SK-N-SH (cell line): Measurements from ENCODE around the genes CELA2A and EPHA2.

DNA sequence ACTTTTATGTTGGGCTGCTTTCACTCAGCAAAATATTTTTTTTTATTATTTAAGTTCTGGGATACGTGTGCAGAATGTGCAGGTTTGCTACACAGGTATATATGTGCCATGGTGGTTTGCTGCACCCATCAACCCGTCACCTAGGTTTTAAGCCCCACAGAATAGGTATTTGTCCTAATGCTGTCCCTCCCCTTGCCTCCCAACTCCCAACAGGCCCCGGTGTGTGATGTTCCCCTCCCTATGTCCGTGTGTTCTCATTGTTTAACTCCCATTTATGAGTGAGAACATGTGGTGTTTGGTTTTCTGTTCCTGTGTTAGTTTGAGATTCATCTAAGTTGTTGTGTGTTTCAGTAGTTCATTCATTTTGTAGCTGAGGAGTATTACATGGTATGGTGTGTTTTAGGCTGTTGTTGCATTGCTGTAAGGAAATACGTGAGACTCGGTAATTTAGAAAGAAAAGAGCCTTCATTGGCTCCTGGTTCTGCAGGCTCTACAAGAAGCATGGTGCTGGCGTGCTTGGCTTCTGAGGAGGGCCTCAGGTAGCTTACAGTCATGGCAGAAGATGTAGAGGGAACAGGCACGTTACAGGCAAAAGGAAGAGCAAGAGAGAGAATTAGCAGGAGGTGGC lies 82.0 kb downstream of the KAZN start:
- RRBS, result no CpG with 5 or more reads among the region's 8 CpGs
CAGE:
- cytosol, long polyA plus RNA, result no peak
- long polyA plus RNA, result no peak
- nucleus, long polyA plus RNA, result no peak

DNA sequence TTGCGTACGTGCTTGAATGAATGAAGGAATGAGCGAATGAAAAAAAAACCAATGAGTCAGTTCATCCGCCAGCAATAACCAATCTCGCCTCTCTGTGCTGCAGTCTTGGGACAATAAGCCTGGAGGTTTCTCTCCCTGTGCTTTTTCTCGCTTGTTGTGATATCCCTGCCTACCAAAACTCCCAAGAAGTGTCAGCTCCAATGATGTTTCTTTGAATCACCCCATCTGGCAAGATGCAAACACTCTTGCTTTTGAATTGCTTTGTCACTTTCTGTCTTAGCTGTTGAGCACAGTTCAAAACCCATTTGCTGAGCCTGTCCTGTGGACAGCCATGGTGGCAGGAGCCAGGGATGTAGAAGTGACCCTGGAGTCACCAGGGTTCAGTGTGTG lies 144.0 kb downstream of the KAZN start:
- RRBS, result no CpG with 5 or more reads among the region's 6 CpGs
CAGE:
- cytosol, long polyA plus RNA, result no peak
- long polyA plus RNA, result no peak
- nucleus, long polyA plus RNA, result no peak

GRCh38 chr1:14833518-14833927 lies 235.0 kb downstream of the KAZN start:
- RRBS, result 66% methylated on average over 3 of the region's 10 CpGs
CAGE:
- cytosol, long polyA plus RNA, result no peak
- long polyA plus RNA, result no peak
- nucleus, long polyA plus RNA, result no peak

GRCh38 chr1:15151316-15151888 lies 2.1 kb upstream of the TMEM51 start:
- RRBS, result no CpG with 5 or more reads among the region's 5 CpGs
CAGE:
- cytosol, long polyA plus RNA, result no peak
- long polyA plus RNA, result no peak
- nucleus, long polyA plus RNA, result no peak

DNA sequence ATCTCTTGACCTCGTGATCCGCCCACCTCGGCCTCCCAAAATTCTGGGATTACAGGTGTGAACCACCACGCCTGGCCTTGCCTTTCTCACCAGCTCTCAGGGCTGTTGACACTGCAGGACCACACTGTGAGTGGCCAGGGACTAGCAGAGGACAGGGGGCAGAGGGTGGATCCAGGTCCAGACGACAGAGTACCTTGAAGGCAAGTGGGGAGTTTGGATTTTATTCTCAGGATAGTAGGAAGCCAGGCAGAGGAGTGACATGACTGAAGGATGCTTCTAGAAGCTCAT lies 30.6 kb downstream of the TMEM51 start:
- RRBS, result no CpG with 5 or more reads among the region's 5 CpGs
CAGE:
- cytosol, long polyA plus RNA, result no peak
- long polyA plus RNA, result no peak
- nucleus, long polyA plus RNA, result no peak

GRCh38 chr1:15207961-15208242 lies 39.1 kb upstream of the FHAD1 start:
- RRBS, result no CpG with 5 or more reads among the region's 2 CpGs
CAGE:
- cytosol, long polyA plus RNA, result no peak
- long polyA plus RNA, result no peak
- nucleus, long polyA plus RNA, result no peak

DNA sequence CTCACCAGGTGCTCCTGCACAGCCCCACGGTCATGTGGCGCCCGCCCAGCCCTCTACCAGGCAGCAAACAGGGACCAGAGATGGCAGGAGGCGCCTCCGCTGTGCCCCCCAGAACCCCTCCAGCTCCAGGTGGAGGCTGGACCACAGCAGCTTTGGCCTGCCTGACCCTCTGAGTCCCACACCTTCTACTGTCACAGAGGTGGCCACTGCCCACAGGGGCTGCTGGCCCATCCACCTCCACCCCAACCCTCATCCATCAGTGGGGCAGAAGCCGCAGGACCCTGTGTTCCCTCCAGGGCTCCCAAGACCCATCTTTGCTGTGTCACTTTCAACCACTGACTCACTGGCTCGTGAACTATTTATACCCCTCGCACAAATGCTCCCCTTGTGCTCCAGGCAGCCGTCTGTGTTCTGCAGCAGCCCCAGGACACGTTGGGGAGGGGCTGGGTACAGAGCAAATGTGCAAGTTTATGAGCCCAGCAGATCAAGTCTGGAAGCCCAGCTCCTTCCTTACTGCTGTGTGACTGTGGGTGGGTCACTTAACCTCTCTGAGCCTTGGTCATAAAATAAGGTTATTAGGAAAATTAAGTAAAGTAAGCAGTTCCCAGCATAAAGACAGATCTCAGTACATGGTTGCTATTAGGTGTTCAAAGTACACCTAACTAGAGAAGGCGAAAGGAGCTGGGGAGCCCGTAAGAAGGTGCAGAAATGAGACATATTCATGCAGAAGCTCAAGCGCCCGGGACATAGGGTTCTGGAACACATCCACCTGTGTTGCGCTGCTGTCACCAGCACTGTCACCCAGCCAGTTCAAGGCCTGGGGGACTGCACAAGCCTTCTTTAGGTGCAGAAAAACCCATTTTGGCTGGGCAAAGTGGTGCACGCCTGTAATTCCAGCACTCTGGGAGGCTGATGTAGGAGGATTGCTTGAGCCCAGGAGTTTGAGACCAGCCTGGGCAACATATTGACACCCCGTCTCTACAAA lies 13.6 kb downstream of the EFHD2 start:
- RRBS, result no CpG with 5 or more reads among the region's 17 CpGs
CAGE:
- cytosol, long polyA plus RNA, result no peak
- long polyA plus RNA, result no peak
- nucleus, long polyA plus RNA, result no peak

DNA sequence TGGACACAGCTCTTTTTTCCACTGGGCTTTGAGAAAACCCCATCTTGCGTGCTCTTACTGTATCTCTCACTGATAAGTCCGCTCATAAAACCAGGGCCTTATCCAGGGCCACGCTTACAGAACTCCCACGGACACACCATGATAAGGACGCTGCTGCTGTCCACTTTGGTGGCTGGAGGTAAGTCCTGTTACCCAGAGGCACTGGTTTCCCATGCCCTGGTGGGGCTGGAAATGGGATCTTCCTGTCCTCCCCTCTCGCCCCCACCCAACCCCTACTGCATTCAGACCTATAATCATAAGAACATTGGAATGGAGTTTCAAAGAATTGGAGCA lies at the start of gene CELA2A:
CELA2A (plus strand) TSS at position 117 of the 333 bp plus-strand sequence.
- RRBS, result no CpG with 5 or more reads among the region's 6 CpGs
CAGE:
- cytosol, long polyA plus RNA, result no peak
- long polyA plus RNA, result no peak
- nucleus, long polyA plus RNA, result no peak

DNA sequence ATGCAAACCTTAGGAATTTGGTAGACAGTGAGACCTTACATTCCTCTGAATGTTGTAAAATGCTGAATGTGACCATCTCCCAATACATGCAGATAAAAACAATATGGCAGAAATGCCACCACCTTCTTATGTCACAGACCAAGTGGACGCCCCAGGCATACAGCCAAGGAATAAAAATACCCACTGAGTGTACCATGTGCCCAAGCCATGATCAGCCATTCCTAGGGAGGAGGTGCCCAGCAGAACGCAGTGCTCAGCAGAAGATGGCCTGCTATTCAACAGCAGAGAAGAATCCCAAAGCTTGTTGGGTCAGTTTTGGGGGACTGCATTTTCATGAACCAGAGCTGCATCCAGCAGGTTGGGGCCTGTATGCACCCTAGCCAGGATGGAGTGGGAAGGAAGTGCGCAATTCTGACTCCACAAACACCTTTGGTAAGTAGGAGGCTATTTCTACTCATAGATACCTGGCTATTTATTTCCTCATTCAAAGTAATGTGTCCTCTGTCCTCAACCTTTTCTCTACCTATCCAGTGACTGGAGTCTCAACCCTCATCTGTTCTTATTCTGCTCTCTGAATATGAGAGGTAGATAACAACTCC lies 2.8 kb upstream of the PLEKHM2 start:
- RRBS, result no CpG with 5 or more reads among the region's 3 CpGs
CAGE:
- cytosol, long polyA plus RNA, result no peak
- long polyA plus RNA, result no peak
- nucleus, long polyA plus RNA, result no peak

GRCh38 chr1:15689167-15689651 lies 5.1 kb downstream of the PLEKHM2 start:
- RRBS, result no CpG with 5 or more reads among the region's 11 CpGs
CAGE:
- cytosol, long polyA plus RNA, result no peak
- long polyA plus RNA, result no peak
- nucleus, long polyA plus RNA, result no peak

- RRBS, result no CpG with 5 or more reads among the region's 12 CpGs
CAGE:
- cytosol, long polyA plus RNA, result no peak
- long polyA plus RNA, result no peak
- nucleus, long polyA plus RNA, result no peak
These were observed 18.5 kb upstream of the SLC25A34 start for GRCh38 chr1:15717342-15718204.

- RRBS, result 84% methylated on average over 2 of the region's 25 CpGs
CAGE:
- cytosol, long polyA plus RNA, result no peak
- long polyA plus RNA, result no peak
- nucleus, long polyA plus RNA, result no peak
These were observed 895 bp upstream of the SLC25A34 start for GRCh38 chr1:15734915-15735811.

GRCh38 chr1:15787034-15787437 lies 20.4 kb downstream of the UQCRHL start:
- RRBS, result no CpG with 5 or more reads among the region's 11 CpGs
CAGE:
- cytosol, long polyA plus RNA, result no peak
- long polyA plus RNA, result no peak
- nucleus, long polyA plus RNA, result no peak

DNA sequence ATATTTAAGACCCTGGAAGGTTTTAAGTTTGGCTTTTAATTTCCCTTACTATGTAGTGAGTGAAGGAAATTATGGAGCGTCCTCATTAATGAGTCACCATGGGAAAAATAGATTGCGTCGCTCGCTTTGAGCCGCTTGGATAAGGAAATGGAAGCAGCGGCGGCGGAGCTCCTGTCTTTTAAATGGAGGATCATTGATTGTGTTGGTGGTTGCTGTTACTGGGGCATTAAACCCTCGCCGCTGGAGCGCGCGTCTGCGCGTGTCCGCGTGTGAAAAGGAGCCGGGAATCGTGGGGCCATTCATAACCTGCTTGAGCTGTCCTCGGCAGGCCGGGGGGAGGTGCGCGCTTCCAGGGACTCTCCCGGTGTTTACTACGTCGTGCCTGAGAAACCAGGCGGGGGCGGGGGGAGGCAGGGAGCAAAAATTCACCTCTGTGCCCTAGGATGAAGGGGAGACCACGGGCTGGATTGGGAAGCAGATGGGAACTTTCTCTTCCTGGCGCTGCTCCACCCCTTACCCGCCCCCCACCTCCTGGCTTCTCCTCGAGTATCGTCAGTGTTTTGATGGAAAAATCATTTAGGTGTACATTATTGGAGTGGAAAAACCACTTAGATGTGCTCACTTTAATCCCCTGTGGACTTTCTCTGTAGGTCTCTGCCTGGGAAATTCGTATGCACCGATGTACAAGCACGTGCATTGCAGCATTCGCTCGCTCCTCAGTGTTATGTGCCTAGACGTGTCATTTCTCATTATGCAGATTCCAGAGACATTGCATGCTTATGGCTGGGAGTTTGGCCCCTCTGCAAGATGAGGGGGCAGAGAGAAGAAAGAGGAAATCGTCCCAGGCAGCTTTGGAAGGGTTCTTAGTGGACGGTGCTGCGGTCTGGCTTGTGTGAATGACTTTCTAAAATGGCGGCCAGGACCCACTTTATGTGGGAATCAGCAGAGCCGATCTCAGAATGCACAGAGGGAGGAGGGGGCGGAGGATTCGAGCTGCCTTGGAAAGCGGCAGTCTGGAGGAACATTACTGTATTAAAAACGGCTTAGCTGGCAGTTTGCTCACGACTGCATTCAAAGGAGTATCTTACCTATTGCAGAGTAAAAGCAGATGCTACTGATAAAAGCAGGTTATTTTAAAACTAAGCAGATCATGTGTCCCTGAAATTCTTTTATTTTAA lies 2.1 kb downstream of the SPEN start:
- RRBS, result 3% methylated on average over 4 of the region's 49 CpGs
CAGE:
- cytosol, long polyA plus RNA, result no peak
- long polyA plus RNA, result no peak
- nucleus, long polyA plus RNA, result start-site peak on the plus strand centred at position 967 of the sequence, 314 bp wide, 7 and 12 reads in 2 replicates

- RRBS, result no CpG with 5 or more reads among the region's 6 CpGs
CAGE:
- cytosol, long polyA plus RNA, result no peak
- long polyA plus RNA, result no peak
- nucleus, long polyA plus RNA, result no peak
These were observed 1.5 kb upstream of the CLCNKA start for GRCh38 chr1:16020096-16020878.

- RRBS, result 8% methylated on average over 1 of the region's 28 CpGs
CAGE:
- cytosol, long polyA plus RNA, result no peak
- long polyA plus RNA, result no peak
- nucleus, long polyA plus RNA, result no peak
These were observed 461 bp downstream of the FAM131C start for GRCh38 chr1:16073016-16073363.

DNA sequence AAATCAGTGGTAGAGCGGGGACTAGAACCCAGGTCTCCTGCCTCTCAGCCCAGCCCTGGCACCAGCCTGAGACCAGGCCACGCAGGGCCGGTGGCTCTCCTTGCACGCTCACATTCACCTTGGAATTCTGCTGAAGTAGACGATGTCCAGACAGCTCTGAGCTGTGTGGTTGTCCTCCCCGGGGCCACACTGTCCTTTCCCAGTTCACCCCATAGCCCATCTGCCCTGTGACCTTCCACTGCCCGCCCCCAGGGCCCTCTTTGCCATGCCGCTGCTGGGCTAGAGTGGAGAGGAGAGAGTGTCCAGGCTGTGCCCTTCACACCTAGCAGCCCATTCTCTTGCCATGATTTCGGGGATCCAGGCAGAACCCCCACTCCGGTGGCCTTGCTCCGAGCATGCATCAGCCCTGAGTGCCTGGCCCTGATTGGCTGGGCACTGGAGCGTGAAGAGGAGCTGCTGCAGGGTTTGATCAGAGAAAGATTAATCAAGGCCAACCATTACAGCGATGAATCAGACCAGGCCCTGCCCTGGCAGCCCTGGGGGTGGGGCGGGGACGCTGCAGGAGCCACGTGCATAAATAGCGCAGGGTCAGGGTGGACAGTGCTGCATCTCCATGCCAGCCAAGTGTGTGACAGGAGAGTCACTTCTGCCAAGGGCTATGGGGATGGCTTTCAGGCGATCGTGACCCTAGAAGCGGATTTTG lies 3.2 kb upstream of the FAM131C start:
- RRBS, result 51% methylated on average over 3 of the region's 20 CpGs
CAGE:
- cytosol, long polyA plus RNA, result no peak
- long polyA plus RNA, result no peak
- nucleus, long polyA plus RNA, result no peak

- RRBS, result no CpG with 5 or more reads among the region's 10 CpGs
CAGE:
- cytosol, long polyA plus RNA, result no peak
- long polyA plus RNA, result no peak
- nucleus, long polyA plus RNA, result no peak
These were observed 38.6 kb upstream of the FAM131C start for GRCh38 chr1:16112035-16112470.

GRCh38 chr1:16155490-16156720 lies at the start of gene EPHA2:
Gene EPHA2 (minus strand): TSS chr1:16156069.
- RRBS, result under 1% methylated on average over 24 of the region's 91 CpGs
CAGE:
- cytosol, long polyA plus RNA, result no peak
- long polyA plus RNA, result no peak
- nucleus, long polyA plus RNA, result no peak

DNA sequence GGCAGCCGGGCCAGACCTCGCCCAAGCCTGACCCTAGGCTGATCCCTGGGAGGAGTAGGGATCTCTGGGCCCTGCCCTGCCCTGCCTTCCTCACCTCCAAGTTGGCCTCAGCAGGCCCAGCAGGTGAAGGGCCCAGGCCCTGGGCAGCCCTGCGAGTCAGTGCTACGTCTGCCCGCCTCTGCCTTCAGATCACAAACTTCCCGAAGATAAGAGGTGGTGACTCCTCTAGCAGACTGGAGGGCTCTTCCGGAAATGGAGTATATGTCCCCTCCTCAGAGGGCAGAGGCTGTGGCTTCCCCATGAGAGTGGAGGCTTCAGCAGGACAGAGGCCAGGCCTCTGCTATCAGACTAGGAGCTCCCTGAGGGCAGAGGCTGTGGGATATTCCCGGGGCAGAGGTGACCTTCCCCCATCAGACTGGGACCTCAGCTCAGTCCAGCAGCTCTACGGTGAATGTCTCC lies 15.8 kb upstream of the EPHA2 start:
- RRBS, result no CpG with 5 or more reads among the region's 9 CpGs
CAGE:
- cytosol, long polyA plus RNA, result no peak
- long polyA plus RNA, result no peak
- nucleus, long polyA plus RNA, result no peak